ENCODE data around the genes CCDC65, KMT2D, PRPH, DNAJC22 and FMNL3.

GRCh38 chr12:48903244-48904552 lies at the start of gene CCDC65:
CCDC65 (plus strand) TSS chr12:48904133.
- RRBS = 28% methylated on average over 10 of the region's 40 CpGs

GRCh38 chr12:48924373-48925290 lies 660 bp downstream of the FKBP11 start:
- RRBS = 7% methylated on average over 3 of the region's 45 CpGs

DNA sequence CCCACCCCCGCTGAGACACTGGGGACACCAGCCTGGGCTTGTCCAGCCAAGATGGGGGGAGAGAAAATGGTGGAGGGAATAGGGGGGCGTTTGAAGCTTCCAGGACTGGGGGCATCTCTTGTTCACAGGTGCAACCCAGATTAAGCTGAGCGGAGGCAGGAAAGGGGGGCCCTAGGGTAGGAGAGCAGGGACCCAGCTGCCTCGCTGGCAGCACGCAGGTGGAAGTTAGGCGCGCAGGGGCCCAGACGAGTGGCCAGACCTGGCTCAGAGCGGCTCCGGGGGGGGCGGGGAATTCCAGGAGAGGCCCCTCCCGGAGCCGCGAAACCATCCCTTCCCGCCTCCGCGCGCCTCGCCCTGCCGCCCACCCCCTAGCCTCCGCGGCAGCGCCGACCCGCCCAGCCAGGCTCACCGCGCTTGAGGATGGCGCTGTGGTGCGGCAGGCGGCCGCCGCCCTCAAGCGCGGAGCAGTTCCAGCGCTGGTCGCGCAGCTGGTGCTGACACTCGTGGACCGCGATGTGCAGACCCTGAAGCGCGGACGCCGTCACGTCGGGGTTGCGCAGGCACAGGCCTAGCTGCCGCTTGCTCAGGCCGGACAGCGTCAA lies 1.8 kb downstream of the WNT10B start:
- RRBS = no CpG with 5 or more reads among the region's 50 CpGs

DNA sequence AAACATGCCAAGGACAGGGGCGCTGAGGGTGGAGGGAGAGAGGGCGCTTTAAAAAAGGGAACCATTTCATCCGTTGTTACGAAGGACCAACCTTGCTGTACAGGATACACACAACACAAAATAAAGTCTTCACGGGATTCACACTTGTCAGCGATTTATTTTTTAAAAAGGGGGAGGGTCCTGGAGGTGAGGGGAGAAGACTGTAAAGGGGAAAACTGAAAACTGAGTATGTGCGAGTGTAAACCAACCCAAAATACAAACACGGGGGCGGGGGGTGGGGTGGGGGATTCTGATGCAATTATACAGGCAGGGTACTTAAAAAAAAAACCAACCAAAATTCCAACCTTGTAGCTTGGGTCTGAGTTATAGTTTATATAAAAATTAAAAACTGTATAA lies 521 bp upstream of the PRKAG1 start:
- RRBS = no CpG with 5 or more reads among the region's 9 CpGs

DNA sequence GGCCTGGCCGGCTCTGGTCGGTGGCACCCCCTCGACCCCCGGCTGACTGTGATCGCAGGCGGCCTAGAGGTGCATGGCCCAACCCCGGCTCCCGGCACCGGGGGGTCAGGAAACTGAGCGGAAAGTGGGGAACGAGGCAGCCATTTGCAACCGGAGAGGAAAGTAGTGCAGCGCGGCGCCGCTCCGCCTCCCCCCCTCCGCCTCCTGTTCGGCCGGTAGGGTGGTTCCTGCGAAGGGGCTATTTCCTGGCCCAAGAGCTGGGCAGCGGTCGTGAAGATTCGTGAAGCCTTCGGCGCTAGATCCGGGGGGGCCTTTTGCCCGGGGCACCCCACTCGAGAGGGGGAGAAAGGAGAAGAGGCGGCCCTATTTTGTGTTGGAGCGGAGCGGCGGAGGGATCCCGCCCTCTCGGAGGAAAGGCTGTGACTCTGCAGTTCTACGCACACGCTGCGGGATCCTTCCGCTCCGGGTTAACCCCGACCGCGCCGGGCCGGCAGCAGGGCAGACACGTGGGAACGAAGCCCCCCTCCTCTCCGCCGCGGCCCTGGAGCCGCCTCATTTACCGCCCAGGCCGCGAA lies at the start of gene KMT2D:
Gene KMT2D, minus strand, starts transcription at position 388 of the 575 bp plus-strand sequence.
- RRBS = 1% methylated on average over 22 of the region's 54 CpGs

DNA sequence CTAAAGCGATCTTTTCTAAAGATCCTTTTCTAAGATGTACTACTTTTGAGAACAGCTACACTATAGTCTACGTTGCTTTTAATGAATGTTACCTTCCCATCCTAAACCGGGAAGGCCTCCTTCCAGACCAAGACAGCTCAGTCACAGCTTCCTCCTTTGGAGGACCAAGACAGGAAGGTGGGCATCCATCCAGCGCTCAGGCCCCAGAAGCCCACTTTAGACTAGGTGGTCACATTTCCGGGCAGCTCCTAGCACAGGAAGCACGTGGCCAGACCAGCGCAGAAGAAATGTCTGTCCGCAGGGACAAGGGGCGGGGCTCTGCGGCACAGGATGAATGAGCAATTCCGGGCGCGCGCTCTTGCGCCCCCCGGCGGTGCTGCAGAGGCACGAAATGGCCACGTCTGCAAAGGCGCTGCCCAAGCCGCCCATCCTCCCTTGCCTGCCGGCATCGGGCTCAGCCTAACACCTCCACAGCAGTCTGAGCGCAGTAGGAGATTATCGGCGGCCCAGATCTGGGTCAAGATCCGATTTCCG lies 1.1 kb downstream of the TUBA1B start:
- RRBS = 1% methylated on average over 12 of the region's 28 CpGs

GRCh38 chr12:49130561-49131199 lies 515 bp downstream of the TUBA1B start:
- RRBS = 1% methylated on average over 12 of the region's 54 CpGs

DNA sequence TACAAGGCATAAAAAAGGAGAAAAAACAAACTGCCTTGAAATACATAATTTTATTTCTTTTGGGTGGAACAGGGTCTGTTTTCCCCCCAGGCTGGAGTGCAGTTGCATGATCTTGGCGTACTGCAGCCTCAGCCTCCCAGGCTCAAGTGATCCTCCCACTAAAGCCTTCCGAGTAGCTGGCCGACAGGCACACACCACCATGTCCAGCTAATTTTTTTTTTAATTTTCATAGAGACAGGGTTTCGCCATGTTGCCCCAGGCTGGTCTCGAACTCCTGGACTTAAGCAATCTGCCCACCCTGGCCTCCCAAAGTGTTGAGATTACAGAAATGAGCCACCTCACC lies 4.2 kb upstream of the TUBA1C start:
- RRBS = no CpG with 5 or more reads among the region's 5 CpGs

DNA sequence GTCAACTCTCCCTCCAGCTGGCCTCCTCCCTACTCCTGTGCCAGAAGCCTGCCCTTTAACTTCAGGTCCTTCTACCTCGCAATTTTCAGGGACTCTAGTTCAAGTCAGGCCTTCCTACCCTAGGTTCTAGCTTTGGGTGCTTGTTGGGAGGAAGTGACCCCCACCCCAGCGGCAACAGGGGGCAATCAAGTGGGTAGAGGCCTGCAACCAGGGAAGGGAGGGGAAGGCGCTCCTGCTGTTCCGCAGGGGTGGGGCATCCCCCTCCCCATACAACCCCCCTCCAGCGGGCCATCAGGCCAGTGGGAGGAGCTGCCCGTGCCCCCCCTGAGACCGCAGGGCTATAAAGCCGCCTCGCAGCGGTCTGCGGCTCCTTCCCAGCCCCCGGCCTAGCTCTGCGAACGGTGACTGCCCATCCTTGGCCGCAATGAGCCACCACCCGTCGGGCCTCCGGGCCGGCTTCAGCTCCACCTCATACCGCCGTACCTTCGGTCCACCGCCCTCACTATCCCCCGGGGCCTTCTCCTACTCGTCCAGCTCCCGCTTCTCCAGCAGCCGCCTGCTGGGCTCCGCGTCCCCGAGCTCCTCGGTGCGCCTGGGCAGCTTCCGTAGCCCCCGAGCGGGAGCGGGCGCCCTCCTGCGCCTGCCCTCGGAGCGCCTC lies at the start of gene PRPH:
Gene PRPH, plus strand, starts transcription at position 371 of the 658 bp plus-strand sequence.
- RRBS = 26% methylated on average over 13 of the region's 40 CpGs

DNA sequence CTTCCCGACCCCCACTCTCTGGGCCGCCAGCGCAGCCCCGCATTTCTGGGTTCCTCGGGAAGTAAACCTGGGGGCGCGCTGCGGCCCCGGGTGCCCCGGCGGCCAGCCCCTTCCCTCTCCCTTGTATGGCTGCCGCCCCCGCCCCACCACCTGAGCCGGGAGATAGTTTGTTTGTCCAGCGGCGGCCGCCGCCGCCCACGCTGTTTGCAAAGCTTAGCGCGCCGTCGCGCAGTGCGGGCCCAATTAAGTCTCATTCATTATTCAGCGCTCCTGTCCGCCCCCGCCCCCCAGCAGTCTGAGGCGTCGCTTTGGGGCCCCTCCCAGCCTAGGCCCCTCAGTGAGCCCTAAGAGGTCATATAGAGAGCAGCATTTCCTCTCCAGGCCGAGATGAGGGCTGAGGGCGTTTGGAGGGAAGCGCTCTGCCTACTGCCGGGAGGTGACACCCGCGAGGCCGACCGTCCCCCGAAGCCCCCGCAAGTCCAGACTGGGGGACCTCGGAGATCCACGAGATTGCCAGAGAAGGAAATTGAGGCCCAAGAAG lies at the start of gene DNAJC22:
Gene DNAJC22, plus strand, starts transcription at position 337 of the 541 bp plus-strand sequence.
- RRBS = 4% methylated on average over 5 of the region's 43 CpGs

DNA sequence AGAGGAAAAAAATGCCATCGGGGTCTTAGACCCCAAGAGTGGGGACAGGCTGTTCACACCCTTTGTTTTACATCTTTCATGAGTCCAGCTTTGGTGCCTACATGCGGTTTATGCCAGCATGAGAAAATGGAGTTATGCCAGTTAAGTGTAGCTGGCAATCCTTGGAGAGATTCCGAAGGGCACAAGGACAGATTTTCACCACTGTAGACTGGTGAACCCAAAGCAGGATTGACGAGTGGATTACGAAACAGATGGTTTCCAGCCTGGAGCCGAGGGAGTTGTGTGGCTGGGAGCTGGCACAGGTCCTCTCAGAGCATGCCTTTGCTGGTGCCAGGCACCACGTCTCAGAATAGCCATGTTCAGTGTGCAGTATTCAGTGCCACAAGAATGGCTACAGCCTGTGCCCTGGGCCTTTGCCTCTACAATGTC lies 13.1 kb downstream of the KCNH3 start:
- RRBS = no CpG with 5 or more reads among the region's 7 CpGs

GRCh38 chr12:49640131-49640729 lies 16.9 kb downstream of the PRPF40B start:
- RRBS = no CpG with 5 or more reads among the region's 5 CpGs

GRCh38 chr12:49643690-49644879 lies 20.7 kb downstream of the PRPF40B start:
- RRBS = no CpG with 5 or more reads among the region's 15 CpGs

- RRBS = no CpG with 5 or more reads among the region's 15 CpGs
These were observed 26.1 kb downstream of the PRPF40B start for GRCh38 chr12:49649367-49650034.

DNA sequence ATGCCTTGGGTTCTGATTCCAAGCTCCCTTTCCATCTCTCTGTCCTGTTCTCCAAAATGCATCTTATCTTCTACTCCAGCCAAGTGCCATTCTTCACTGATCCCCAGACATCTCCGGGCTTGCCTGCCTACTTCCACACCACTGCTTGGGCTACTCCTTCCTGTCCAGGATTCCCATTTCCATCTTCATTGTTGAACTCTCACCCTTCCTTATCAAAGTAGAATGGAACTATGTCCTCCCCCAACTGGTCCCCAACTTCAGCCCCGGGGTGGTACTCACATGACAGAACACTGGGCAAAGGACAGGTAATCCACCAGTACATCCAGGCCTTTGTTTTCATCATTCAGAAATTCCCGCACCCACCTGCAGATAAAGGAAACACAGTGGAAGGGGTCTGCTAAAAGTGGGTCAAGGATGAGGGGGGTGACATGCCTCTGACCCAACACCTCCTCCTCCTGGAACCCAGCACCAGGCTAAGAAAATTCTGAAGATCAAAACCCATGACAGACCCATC lies 38.4 kb downstream of the PRPF40B start:
- RRBS = no CpG with 5 or more reads among the region's 3 CpGs

- RRBS = no CpG with 5 or more reads among the region's 6 CpGs
These were observed 39.7 kb downstream of the PRPF40B start for GRCh38 chr12:49662894-49663721.

DNA sequence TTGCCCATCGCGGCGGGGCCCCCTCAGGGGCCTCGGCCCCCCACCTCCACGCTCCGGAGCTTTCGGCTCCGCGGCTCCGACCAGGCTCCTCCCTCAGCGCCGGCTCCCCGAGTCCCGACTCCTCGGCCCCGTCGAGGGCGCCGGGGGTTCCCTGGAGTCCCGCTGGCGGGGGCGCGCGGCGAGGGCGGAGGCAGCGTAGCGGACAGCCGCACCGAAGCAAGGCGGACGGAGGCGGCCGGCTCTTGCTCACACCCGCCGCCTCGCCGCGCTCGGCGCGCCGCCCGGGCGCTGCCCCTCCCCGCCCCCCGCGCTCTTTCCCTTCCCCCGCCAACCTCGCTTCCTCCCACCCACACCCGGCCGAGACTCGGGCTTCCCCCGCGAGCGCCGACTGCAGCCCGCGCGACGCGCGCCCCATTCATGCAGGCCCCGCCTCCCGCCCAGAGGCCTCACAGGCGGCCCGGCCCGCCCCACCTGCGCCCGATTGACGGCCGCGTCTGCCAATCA lies at the start of gene FMNL3:
Gene FMNL3, minus strand, starts transcription at position 233 of the 504 bp plus-strand sequence.
- RRBS = 1% methylated on average over 60 of the region's 73 CpGs

- RRBS = no CpG with 5 or more reads among the region's 9 CpGs
These were observed 17.1 kb downstream of the NCKAP5L start for GRCh38 chr12:49810966-49811569.

GRCh38 chr12:49972224-49972721 lies 474 bp upstream of the AQP6 start:
- RRBS = no CpG with 5 or more reads among the region's 14 CpGs

- RRBS = no CpG with 5 or more reads among the region's 8 CpGs
These were observed 11.2 kb downstream of the AQP6 start for GRCh38 chr12:49983838-49984474.